Zone of skin (tissue), 1 donor: ENCODE data around the gene TAC1.

GRCh38 chr7:94706018-94706406 lies 50.1 kb upstream of the SGCE start:
- RRBS = no CpG with 5 or more reads among the region's 8 CpGs

- RRBS = no CpG with 5 or more reads among the region's 1 CpG
Observed at GRCh38 chr7:95225775-95226098, 98.6 kb downstream of the PON1 start.

DNA sequence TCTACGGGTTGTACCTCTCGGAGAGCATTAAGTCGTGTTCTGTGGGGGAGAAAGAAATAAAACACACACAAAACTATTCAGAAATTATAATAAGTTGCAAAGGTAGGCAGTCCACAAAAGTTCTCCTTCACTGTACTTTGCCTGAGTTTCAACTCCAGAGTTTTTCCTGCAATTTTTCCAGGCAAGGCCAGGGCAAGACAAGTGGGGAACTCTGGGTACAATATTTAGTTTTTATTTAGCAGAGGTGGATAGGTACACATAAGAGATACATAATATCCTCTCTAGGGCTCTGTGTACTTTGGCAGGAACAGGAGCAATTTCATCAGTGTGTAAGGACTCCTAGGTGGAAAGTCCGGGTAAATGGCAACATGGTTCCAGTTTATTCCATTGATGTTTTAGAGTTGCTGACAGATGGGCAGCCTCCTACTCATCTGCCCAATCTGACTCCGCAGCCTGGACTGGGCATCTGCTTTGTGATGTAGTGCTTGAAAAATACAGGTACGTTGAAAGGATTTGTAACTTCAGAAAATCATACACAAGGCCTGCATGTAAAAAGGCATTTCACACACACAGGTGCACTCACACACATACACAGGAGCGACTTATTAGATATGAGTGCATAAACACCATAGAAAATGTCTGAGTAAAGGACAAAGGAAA lies 5.8 kb downstream of the PON1 start:
- RRBS = no CpG with 5 or more reads among the region's 7 CpGs

- RRBS = no CpG with 5 or more reads among the region's 3 CpGs
Observed at GRCh38 chr7:95511701-95512144, 26.0 kb downstream of the ASB4 start.

DNA sequence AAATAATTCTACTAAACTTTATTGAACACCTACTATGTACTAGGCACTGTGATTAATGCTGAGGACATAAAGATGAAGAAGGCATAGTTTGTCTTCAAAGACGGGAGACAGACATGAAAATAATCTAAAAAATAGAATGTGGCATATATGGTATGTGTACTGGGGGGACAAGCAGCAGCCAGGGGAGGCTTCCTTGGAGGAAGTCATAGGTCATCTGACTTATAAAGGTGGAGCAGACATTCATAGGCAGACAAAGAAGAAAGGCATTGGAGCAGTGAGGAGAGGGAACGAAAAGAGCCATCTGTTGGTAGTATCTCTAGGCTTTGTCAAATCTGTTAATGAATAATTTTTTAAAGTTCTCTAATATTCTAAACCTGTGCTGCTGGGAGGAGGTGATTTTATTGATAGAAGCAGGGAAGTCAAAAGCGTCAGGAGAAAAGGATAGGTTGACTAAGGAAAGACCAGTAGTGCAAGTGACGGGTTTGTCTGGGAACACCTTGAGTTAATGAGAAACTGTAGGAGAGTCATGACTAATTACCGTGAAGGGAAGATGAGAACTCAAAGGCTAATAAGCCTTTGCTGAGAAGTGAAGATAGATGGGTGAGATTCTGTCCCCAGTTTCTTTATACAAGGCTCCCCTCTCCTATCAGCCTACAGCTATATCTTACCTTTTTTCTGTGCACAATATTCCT lies 4.9 kb upstream of the PDK4 start:
- RRBS = no CpG with 5 or more reads among the region's 5 CpGs

DNA sequence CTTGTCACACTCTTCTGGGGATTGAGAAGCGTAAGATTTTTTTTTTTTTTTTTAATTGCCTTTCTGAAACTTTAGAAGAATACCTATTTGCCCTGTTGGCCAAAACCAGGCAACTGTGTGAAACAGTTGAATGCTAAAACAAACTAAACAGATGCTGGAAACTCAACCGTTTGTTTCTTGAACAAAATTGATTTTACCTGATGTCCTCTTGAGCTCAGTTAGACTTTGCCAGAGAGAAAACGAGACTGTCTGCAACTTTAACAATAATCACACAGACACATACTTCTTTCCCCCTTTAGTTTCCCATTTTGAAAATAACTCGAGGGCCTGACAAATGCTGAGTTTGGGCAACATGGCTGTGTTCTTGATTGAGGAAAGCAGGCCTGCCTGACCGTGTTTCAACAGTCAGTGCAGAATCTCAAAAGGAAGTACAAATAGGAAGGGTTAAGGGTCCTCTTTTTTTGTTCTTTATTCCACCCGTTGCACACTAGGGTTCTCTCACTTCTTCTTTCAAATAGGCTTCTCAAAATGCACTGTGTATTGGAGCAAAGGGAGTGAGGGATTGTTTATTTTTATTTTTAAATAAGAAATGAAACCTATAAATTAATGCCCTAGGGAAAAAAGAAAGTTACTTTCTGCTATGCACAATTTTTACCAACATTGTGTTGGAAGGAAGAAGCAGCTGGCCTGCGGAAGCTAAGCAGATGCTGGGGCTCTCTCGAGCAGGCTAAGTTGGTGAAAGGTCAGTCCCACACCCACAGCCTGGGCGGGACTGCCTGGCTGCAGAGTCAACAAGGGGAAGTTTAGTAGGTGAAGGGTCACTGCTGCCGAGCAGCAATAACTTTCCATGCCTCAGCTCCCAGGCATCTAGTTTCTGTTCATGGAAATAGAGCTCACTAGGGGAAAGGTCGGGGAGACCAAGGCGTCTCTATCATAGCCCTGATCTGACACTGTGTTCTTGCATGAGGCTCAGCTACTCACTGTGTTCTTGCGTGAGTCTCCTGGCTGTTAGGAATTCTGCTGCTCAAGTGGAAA lies 12.1 kb upstream of the PDK4 start:
- RRBS = no CpG with 5 or more reads among the region's 13 CpGs

DNA sequence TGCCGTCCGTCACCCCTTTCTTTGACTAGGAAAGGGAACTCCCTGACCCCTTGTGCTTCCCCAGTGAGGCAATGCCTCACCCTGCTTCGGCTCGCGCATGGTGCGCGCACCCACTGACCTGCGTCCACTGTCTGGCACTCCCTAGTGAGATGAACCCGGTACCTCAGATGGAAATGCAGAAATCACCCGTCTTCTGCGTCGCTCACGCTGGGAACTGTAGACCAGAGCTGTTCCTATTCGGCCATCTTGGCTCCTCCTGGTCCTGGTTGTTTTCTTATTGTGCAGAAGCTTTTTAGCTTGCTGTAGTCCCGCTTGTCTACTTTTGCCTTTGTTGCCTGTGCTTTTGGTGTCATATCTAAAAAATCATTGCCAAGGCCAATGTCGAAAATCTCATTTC lies 65.4 kb downstream of the DYNC1I1 start:
- RRBS = no CpG with 5 or more reads among the region's 16 CpGs

DNA sequence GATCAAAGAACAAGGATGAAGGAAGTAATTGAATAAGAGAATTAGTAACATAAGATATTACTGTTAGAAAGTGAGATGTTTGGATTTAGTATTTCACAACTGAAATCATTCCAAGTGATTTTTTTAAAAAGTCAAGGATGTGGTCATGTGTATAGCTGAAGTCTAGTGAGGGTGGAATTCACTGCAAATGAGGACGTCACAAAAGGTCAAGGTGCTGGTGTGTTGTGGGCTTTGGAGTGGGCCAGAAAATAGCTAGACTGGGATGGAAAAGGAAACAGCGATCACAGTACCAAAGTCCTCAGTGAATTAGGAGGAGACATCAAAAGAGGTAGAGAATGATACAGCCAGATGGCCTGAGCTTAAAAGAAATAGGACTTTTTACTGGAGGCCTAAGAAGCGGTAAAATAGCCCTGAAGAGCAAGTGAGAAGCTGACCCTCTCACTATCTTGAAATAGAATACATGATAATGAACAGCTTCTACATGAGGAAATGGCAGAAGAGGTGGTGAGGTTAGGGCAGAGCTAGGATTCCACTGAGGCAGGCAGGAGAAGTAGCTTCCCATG lies 272.9 kb downstream of the DYNC1I1 start:
- RRBS = no CpG with 5 or more reads among the region's 3 CpGs

DNA sequence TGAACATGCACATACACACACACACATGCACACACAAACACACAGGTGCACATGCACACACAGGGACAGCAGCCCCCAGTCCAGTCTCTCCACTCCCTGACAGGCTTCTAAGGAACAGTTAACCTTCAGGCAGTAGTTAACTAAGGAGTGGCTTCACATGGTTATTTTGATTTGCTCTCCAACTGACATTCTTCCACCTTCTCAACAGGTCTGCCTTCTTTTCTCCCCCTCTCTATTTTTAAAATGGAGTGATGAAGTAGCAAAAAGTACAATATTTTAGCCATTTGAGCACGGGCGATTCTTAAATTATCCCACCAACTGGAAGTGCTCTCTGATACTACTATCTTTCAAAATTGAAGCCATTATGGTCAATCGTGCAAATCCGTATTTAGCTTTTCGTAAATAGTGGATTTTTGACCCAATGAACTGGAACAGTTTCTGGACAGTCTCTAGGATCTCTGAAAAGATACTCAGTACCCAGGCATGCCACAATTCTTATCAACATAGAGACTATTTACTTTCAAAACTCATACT lies 101.1 kb downstream of the SLC25A13 start:
- RRBS = no CpG with 5 or more reads among the region's 5 CpGs

- RRBS = no CpG with 5 or more reads among the region's 8 CpGs
Observed at GRCh38 chr7:96242309-96243046, 79.4 kb downstream of the SLC25A13 start.

GRCh38 chr7:96358087-96358953 lies 36.4 kb upstream of the SLC25A13 start:
- RRBS = 96% methylated on average over 4 of the region's 26 CpGs

GRCh38 chr7:97017453-97017895 lies 7.2 kb downstream of the DLX5 start:
- RRBS = 33% methylated on average over 3 of the region's 14 CpGs

GRCh38 chr7:97731766-97732294 lies at the start of gene TAC1:
TSS of gene TAC1 (plus strand) at chr7:97732086.
- RRBS = 7% methylated on average over 12 of the region's 50 CpGs

DNA sequence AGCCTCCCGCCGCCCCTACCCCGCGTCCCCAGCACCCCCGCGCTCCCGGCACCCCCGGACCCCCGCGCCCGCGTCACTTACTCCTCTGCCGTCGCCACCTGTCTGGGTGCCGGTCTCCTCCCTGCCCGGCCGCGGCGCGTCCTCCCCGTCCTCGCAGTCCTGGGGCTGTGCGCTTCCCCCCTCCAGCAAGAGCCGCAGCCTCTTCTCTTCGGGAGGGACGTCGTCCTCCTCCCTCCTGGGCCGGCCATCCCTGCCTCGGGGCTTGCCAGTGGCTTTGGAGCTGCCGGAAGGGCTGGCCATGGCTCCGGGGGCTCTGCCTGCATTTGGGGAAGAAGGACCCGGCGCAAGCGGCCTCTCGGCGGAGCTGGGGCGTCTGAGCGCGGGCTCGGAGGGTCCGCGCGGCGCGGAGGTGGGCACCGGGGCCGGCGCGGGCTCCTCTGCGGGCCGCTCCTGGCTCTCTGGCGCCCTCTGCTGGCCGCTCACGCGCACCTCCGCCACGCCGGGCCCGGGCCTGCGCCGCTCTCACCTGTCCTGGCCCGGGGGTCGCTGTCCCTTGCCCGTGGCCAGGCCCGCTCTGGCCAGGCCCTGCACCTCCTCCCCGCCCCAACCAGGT lies 55.9 kb upstream of the ASNS start:
- RRBS = 1% methylated on average over 7 of the region's 66 CpGs

- RRBS = no CpG with 5 or more reads among the region's 12 CpGs
Observed at GRCh38 chr7:97951604-97952277, 38.3 kb downstream of the OCM2 start.

GRCh38 chr7:98186802-98187374 lies 24.4 kb upstream of the BHLHA15 start:
- RRBS = no CpG with 5 or more reads among the region's 4 CpGs

DNA sequence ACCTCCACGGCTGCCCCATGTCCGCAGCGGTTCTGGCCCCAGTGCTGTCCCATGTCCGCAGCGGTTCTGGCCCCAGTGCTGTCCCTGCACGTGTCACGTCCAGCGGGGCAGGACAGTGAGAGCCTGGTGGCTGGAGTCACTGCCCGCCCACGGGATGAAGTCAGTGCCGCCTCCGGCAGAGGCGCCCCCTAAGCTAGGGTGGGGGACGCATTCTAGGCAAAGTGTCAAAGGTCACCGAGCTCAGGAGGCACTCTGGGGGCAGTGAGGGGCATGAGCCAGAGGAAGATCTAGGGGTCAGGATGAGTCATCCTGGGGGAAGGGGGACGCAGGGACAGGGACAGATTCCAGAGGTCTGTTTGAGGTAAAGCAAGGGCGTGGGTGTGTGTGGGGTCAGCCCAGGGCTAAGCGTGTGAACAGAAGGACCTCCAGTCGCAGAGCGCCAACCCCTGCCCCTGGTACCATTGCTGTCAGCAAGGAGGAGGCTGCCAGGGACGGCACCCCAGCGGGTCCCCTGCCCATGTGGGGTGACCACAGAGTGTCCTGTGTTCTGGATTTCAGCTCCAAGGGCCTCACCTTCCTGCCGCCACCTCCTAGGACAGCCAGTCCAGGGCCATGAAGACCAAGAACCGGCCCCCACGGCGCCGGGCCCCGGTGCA lies 587 bp downstream of the BHLHA15 start:
- RRBS = no CpG with 5 or more reads among the region's 28 CpGs

GRCh38 chr7:98252253-98252776 lies 283 bp upstream of the TECPR1 start:
- RRBS = 1% methylated on average over 24 of the region's 46 CpGs

DNA sequence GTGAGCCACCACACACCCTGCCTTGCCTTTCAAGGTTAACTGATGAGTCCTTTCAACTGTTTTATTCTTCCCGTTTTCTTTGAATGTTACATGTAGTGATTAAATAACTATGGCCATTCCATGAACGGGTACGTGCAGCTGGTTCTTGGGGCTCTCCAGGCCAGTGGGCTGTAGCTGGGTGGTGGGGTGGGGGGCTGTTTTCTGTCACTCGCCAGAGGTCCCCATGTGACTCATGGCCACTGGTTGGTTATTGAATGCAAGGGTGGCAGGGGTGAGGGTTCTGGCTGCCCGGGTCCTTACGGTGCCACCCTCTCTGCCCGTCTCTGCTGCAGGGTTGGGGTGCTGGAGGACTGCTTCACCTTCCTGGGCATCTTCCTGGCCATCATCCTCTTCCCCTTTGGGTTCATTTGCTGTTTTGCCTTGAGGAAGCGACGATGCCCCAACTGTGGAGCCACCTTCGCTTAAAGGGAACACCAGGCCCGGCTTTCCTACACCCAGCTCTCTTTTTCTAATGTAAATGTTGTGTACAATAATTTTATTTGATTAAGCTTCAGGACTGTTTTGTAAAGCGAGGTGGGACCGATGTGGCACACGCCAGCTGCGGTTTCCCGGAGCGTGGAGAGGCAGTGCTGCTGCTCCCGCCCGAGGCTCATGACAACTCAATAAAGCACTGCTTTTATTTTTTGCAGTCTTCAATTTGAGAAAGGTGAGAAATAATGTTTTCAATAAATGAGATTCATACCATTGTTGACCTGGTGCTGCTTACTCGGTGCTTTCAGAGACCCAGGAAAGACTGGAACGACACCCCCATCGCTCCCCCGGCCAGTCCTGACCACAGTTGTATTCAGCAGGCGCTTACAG lies 9.5 kb downstream of the BRI3 start:
- RRBS = no CpG with 5 or more reads among the region's 24 CpGs